Measurements from ENCODE around the gene OR2V1.

DNA sequence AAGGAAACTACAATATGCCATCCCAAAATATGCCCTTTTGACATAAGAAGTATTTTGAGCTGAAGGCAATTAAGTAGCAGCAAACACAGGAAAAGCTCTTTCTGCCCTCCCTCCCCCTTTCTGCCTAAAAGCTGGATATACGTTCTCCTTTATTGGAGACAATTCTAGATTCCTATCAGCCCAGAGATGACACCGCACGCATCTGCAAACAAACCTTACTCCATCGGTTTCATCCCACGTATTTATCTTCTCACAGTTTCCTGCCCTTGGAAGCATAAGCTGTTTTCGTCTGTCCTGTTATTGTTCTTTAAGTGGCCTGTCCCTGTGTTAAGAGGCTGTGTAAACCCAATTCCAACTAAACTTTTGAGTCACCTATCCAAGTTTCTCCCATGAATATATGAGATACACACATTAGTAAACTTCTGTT is 11.8 kb downstream of the TBC1D9B start:
- PRO-cap = no peak
- RRBS = no CpG with 5 or more reads among the region's 6 CpGs

GRCh38 chr5:179974182-179974715 is 66.6 kb upstream of the TBC1D9B start:
- PRO-cap = no peak
- RRBS = no CpG with 5 or more reads among the region's 24 CpGs

GRCh38 chr5:180054245-180054939 is 17.2 kb downstream of the RNF130 start:
- PRO-cap = no peak
- RRBS = no CpG with 5 or more reads among the region's 6 CpGs

DNA sequence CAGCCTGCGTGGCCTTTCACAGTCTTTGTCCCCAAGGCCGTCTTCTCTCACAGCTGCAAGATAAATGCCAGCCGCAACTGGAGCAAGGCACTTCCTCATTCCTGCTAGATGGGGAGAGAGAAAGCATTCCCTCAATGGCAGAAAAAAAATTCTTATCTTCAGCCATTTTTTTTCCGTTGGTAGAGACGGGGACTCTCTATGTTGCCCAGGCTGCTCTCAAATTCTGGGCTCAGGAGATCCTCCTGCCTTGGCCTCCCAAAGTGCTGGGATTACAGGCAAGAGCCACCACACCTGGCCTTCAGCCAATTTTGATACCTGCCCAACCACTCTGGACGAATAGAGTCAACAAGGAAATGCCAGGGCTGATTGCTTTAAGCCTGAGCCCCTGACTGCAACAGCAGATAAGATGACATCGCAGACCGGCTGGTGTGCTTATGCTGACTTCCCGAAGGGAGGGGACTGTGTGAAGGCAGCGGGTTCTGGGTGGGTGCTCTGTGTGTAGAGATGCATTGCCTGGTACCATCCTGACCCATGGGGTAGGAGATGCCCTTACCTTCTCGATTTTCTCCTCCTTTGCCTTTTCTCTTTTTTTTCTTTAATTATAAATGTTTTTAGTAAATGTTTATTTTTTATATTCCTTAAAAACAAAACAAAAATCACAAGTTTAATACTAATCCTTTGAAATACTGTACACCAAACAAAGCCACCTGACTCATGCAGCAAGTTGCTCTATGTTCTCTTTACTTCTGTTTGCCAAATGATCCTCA is 13.6 kb upstream of the RNF130 start:
- PRO-cap = no peak
- RRBS = no CpG with 5 or more reads among the region's 11 CpGs

DNA sequence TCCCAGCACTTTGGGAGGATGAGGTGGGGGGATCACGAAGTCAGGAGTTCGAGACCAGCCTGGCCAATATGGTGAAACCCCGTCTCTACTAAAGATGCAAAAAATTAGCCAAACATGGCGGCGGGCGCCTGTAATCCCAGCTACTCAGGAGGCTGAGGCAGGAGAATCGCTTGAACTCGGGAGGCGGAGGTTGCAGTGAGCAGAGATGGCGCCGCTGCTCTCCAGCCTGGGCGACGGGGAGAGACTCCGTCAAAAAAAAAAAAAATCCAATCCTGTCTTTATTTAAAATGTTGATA is 18.2 kb upstream of the RNF130 start:
- PRO-cap = no peak
- RRBS = no CpG with 5 or more reads among the region's 14 CpGs

- PRO-cap = bidirectional peak, plus-strand start at chr5:180331160, minus-strand start at chr5:180330828
- RRBS = no CpG with 5 or more reads among the region's 21 CpGs
These were observed 22.4 kb downstream of the GFPT2 start for GRCh38 chr5:180330477-180331433.

GRCh38 chr5:180467796-180468338 is 26.3 kb upstream of the CNOT6 start:
- PRO-cap = no peak
- RRBS = no CpG with 5 or more reads among the region's 13 CpGs

DNA sequence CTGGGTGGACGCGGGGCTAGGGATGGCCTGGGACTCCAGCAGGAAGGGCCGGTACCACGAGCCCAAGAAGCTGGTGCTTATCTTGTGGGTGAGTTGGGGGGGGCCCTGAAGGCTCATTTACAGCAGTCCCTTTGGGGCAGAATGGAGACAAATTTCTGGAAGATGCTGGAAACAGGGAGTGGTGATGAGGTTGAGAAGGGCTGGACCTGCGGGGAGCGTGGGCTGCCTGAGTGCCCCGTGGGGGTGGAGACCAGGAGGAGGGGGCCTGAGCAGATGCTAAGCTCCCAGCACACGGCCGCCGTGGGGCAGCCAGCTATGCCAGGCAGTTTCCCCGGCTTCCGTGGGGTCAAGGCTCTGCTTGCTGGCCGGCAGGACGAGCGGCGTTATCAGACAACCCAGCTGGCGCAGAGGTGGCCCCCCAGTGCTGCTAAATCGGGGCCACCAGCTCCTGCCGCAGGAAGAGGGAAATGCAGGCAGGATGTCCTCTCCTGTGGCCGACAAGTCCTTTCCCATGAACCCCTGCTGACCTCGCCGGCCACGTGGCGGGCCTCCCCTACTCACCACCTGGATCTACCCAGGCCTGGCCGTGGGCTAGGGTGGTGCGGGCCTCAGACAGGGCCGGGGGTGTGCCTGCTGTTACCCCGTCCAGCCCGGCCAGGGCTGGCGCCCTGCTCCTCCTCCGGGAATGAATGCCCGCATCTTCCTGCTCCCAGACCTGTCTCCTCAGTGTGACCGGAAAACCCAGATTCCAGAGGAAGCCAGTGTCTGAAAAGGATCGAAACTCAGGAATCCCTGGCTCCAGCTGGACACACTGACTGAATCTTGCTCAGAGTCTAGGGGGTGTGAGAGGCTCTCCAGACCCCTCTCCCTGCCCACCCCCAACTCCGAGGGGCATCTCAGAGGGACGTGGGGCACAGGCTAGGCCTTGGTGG is 4.1 kb downstream of the FLT4 start:
- PRO-cap = no peak
- RRBS = 55% methylated on average over 9 of the region's 36 CpGs

GRCh38 chr5:180648697-180649318 is 592 bp downstream of the FLT4 start:
- PRO-cap = no peak
- RRBS = 86% methylated on average over 25 of the region's 80 CpGs

- PRO-cap = no peak
- RRBS = no CpG with 5 or more reads among the region's 4 CpGs
These were observed 40.0 kb upstream of the FLT4 start for GRCh38 chr5:180689391-180689734.

DNA sequence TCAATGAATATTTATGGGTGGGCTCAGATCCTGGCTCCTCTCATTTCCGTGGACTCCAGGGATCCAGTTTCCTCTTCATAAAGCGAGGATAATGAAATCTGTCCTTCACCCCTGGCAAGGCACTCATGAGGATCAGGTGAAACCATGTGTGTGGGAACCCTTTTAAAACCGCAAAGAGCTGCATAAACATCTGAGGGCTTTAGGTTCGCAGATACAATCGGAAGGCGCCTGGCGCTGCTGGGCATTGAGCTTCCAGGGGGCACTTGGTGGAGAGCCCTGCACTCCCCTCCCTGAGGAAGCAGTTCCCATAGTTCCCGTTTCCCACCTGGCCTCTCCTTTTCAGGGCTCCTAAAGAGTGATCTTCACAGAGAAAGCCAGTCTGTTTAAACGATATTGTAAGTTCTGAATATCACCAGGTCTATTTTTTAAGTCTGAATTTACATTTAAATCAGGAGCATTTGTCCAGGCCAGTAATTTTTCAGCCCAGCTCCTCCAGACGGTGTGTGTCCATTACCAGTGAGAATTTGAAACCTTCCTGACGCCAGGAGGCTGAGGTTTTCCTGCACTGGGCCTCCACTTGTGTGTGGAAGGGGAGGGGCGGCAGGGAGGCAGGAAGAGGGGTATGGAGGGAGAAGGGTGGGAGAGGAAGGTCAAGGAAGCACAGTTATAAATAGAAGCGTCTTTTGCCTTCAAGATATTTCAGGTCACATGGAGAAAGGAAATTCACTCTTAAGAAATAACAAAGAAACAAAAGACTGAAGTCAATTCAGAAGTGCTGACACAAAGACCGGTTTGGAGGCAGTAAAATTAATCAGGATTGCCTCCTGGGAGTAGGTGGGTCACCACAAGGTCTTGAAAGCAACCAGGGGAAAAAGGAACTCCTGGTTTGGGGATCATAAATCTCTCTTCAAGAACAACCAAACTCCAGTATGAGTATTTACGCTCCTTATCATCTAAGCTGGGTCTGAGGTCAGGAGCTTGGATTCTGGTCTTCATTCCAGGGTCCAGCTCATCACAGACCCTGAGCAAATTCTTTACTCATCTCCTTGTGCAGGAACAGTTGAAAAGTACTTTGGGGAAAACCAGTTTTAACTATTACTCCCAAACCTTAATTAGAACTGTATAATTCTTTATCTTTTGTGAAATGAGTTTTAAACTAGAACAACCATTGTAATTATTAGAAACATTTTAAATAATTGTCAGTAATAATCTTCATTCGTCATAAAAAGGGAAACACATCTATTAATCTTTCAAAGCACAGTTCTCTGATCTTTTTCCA is 14.3 kb upstream of the MGAT1 start:
- PRO-cap = no peak
- RRBS = no CpG with 5 or more reads among the region's 16 CpGs

- PRO-cap = no peak
- RRBS = no CpG with 5 or more reads among the region's 9 CpGs
These were observed 22.1 kb upstream of the MGAT1 start for GRCh38 chr5:180824467-180825342.

DNA sequence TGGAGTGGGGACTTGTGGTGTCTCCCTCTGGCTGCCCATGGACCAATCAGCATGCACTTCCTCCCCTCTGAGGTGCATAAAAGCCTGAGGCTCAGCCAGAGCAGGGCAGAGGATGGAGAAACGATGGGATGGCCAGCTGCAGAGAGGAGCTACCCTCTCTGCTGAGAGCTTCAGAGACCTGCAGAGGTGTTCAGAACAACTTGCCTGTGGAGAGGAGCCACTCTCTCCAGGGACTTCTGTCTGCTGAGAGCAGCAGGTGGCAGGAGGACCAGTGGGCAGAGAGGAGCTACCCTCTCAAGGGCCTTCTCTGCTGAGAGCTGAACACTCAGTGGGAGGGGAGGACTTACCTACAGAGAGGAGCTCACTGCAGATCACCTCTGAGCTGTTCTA is 2.5 kb upstream of the BTNL9 start:
- PRO-cap = no peak
- RRBS = no CpG with 5 or more reads among the region's 1 CpG

DNA sequence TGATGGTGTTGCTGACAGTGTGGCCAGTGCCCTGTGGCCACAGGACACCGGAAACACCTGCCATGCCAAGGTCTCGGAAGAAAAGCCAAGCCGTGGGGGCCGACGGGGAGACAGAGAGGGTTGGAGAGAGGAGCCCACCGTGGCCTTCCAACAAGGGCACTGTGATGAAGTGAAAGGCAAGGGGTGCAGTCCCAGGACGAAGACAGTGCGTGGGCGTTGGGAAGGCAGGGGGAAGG is 4.1 kb downstream of the BTNL9 start:
- PRO-cap = no peak
- RRBS = no CpG with 5 or more reads among the region's 9 CpGs

DNA sequence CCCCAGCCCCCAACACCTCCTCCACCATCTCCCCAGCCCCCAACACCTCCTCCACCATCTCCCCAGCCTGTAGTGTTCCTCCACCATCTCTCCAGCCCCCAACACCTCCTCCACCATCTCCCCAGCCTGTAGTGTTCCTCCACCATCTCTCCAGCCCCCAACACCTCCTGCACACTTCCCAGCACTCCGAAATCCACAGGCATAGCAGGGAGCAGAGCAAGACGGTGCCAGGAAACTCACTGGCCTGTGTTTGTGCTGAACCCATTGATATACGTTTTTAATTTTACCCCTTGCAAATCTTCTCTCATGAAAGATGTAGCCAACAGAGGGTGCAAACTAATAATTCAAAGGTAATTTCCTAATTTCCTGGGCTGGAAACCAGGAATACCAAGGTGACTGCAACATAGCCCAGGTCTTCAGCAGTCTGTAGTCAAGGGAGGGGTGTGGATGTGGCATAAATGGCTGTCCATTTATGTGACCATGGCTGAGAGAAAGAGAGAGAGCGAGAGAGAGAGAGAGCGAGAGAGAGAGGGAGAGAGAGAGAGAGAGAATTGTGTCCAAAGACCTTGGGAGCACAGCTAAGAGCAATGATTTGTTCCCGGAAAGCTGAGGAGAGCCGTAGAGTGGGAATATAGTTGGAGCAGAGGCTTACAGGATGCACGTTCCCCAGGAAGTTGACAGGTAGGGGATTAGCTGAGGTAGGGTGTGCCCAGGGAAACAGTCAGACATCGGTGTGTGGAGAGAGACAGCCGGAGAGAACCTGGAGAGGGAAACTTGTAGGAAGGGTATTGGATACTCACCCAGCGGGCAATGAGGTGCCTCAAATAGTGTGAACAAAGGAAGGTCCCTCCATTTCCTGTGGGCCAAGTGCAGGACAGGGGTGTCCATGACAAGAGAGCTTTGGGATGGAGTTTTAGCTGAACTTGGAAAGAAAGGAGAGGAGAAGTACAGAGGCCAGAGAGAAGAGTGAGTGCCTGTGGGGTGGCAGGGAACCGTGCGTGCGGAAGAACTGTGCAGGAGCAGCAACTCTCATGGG is 6.4 kb downstream of the BTNL9 start:
- PRO-cap = no peak
- RRBS = no CpG with 5 or more reads among the region's 14 CpGs

GRCh38 chr5:181052328-181053640 is 12.7 kb downstream of the BTNL9 start:
- PRO-cap = no peak
- RRBS = 77% methylated on average over 51 of the region's 148 CpGs

DNA sequence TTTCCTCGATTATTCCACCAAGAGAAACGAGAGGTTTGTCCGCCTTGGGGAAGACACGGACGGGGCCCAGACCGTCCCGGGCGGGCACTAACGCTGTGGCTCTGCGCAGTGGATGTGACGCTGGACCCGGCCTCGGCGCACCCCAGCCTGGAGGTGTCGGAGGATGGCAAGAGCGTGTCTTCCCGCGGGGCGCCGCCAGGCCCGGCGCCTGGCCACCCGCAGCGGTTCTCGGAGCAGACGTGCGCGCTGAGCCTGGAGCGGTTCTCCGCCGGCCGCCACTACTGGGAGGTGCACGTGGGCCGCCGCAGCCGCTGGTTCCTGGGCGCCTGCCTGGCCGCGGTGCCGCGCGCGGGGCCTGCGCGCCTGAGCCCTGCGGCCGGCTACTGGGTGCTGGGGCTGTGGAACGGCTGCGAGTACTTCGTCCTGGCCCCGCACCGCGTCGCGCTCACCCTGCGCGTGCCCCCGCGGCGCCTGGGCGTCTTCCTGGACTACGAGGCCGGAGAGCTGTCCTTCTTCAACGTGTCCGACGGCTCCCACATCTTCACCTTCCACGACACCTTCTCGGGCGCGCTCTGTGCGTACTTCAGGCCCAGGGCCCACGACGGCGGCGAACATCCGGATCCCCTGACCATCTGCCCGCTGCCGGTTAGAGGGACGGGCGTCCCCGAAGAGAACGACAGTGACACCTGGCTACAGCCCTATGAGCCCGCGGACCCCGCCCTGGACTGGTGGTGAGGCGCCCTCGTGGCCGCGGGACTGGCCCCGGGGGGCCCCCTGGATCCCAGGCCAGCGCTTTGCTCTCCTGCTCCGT is 19.3 kb downstream of the BTNL9 start:
- PRO-cap = no peak
- RRBS = 58% methylated on average over 25 of the region's 92 CpGs

DNA sequence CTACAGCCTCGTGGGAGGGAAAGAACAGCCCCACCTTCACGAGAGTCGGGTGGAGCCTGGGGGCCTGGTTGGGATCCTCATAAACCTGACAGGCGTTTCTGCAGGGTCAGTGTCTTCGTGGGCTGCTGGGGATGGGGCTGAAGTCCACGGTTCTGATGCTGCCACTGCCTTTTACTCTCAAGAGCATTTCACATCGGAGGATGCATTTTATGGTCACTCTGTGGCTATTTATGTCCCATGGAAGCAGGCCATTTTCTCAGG is at the start of gene OR2V1:
Gene OR2V1, minus strand, starts transcription at position 154 of the 261 bp plus-strand sequence.
- PRO-cap = no peak
- RRBS = no CpG with 5 or more reads among the region's 7 CpGs

- PRO-cap = no peak
- RRBS = no CpG with 5 or more reads among the region's 9 CpGs
These were observed 2.7 kb upstream of the OR2V1 start for GRCh38 chr5:181133512-181134130.

- PRO-cap = bidirectional peak, plus-strand start at chr5:181187696, minus-strand start at chr5:181187633
- RRBS = no CpG with 5 or more reads among the region's 25 CpGs
These were observed 17.8 kb downstream of the TRIM7 start for GRCh38 chr5:181186970-181187870.

Measured in MCF 10A (cell line).